Endometrial microvascular endothelial cells (primary cell): ENCODE measurements around a stretch of chr4.

DNA sequence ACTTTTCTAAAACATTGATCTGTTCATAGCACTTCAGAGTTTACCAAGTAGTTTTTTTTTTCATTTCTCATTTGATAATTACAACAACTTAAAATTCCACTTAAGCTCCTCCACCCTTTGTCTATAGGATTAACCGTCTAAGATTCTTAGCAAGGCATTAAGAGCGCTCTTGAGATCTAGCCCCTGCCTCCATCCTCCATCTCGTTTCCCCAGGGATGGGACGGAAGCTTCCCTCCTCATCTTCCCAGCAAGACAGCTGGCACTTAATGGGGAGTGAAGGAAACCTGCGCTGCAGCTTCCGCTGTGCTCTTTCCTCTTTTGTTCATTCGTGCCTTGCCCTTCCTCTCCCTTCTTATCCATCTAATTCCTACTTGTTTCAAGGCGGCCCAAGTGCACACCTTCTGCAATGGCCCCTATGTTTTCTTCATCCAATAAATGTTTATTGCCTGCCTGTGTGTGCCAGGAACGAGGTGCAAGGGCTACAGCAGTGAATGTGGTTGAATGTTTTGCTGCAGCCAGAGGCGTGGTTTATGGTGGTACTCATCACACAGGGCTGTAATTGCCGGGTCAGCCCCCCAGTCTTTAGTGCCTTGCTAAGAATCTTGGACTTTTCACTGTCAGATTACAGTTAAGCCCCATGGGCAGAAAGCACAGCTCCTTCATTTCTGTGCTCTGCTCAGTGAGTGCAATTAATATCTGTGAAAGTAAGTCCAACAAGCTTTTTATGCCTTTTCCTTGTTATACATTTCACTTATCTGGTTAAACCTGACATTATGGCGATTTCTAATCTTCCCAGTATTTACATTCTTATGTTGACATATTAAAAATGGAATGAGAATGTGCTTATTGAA, 67.9 kb downstream of the TAPT1 start:
- RAMPAGE, long total RNA = no peak

DNA sequence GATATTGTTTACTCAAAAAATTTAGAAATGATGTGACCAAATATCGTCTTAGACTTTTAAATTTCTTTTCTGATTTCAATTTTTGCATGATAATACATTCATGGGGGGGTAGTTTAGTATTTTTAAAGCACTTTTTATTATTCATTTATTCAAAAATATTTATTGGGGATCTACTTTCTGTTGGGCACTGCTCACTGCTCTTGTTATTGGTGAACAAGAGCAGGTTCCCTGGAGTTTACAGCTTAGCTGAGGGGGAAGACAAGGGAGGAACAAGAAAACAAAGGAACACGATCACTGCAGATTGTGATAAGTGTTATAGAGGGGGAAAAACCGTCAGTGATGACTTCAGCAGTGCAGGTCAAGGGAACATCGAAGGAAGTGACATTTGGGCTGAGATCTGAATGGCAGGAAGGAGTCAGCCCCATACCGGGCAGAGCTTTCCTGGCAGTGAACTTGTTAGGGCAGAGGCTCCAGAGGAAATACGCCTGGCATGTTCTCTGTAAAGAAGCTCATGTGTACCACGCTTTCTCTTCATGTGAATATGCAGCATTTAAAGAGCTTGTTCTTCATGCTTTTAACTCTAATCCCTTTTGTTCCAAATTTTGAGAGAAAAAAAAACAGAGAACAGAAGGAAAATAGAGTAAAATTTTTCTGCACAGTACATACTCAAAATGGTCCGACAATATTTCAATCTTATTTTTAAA, 78.1 kb downstream of the LDB2 start:
- RAMPAGE, long total RNA = no peak

DNA sequence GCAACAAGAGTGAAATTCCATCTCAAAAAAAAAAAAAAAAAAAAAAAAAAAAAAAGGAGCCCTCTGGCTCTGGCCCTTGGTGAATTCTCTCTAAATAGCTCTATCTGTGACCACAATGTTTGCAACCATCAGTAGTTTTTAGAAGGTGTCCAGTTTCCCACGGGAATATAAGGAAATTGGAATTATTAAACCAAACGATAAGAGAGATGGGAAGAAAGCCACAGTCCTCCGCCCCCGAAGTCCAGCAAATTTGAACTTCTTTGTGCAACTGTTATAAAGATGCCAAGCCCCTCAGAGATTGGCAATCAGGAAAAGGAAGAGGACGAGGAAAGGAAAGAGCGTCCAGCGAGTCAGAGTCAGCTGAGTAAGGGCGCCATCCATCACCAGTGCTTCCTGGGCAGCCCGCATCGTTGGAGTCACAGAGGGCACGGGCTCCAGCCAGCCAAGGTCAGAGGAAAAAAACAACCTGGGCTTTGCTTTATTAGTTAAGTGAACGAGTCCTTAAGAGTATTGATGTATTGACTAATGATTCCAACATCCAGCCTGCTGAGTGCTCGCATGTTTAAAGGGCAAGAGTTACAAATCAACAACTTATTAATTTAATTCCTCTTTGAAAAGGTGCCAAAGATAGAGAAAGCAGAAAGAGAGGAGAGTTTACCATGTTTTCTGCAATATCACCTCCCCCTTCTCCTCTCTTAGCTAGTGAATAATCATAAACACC, 35.7 kb downstream of the LDB2 start:
- RAMPAGE, long total RNA = no peak

DNA sequence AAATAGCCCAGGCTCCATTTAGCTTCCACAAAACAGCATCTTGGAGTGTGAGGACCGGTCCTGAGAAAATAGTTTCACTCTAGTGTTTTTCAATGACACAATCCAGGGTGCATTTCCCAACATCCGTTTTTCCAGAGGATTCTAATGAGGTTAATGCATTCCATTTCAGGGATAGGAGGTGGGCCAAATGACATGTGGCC, 229.8 kb upstream of the LDB2 start:
- RAMPAGE, long total RNA = no peak

GRCh38 chr4:17168508-17169011, 270.1 kb upstream of the LDB2 start:
- RAMPAGE, long total RNA = no peak

DNA sequence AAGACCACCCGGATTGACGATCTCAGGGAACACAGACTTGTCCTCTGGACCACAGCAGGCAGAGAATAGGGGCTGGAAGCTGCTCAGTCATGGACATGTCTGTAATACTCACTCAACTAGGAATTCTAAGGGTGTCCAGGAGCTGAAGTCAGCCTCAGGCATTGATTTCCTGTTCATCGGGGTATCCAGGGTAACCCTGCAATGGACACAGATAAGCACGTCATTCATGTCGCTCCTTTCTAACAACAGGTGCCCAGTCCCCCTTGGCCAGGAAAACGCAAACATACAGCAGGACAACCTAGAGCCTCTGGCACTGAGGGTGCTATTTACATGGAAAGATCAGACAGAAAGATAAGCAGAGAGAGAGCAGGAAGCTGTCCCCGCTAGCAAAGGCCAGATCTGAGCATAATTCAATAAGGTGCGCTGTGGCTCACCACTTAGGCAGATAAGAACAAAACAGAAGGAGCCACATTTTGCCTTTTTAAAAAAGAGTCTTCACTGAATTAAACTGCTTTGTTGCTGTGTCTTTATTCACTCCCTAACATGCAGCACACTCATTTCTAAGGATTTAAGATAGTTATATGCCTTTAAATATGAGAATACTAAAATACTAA, 21.2 kb downstream of the QDPR start:
- RAMPAGE, long total RNA = no peak

GRCh38 chr4:17515281-17515769, 360 bp downstream of the CLRN2 start:
- RAMPAGE, long total RNA = no peak

DNA sequence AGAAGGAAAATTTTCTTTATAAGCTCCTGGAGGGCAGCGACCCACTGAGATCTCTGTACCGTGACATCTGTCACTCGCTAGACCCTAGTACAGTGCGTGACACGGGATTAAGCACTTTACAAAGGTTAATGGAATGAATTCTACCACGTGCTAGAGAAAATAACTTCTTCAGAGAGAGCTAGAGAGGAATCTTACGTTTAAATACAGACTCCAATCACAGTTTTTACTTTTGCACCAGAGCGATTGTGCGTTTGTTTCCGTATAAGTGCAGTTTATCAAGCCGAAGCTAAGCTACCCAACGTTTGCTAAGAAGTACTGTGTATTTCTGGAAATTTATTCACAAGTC, 1.2 kb upstream of the LCORL start:
- RAMPAGE, long total RNA = no peak

GRCh38 chr4:21089918-21090614, 389.8 kb downstream of the PACRGL start:
- RAMPAGE, long total RNA = no peak

DNA sequence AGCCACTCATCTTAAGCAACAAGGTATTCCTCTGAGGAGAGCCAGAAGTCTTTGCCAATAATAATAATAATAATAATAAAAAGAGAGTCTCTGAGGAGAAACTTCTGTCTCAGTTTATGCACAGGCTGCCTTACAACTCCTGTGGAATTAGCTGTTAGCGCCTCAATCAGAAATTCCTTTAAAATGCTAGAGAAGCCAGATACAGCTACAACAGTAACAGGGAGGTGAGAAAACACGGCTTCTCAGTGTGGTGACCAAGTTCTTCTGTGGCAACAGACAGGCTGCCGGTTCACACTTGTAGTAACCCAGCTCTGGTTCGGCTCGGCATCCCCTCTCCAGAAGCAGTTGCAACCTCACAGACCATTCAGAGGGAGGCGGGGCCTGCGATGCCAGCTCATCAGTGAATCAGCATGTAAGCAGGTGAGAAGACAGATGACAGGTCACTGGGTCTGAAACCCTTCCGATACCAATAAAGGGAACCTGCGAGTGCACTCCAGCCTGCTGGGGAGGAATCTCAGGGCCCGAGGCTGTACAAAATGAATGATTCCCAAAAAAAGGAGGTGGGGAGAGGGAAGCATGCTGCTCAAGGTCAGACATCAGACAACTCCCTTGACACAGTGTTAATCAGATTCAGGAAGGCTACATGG, 251.0 kb downstream of the KCNIP4 start:
- RAMPAGE, long total RNA = no peak

DNA sequence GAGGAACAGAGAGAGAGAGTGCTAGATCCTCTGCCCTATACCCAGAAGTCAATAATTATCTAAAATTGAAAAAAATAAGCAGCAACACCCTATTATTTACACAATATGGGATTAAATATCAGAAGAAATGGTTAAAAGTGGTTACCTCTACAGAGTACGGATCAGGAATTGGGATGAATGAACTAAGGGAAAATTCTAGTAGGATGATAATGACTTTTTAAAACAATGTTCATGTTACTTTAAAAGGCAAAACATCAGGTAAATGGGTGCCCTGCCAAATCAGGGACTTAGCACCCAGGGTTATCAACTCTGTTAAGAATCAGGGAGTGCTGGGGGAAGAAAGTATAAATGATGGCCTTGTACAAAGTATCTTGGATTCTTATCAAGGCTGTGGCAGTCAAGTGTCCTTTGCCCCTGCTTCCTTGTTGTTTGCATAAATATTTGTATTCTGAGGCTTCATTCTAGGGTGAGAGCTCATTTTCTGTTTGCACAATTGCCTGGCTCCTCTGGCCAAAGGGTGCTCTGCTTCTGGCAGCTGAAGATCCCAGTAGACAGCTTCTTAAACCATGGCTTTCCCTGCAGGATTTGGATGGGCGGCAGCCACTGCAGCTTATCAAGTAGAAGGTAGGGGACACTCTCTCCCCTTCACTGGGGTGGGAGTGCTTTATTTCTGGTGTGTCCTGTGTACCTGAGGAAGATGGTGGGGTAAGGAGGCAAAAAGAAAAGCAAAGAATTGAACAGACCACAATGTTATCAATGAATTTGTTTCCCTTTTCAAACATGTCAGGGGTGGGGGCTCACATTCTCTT, 176.8 kb upstream of the ADGRA3 start:
- RAMPAGE, long total RNA = no peak

DNA sequence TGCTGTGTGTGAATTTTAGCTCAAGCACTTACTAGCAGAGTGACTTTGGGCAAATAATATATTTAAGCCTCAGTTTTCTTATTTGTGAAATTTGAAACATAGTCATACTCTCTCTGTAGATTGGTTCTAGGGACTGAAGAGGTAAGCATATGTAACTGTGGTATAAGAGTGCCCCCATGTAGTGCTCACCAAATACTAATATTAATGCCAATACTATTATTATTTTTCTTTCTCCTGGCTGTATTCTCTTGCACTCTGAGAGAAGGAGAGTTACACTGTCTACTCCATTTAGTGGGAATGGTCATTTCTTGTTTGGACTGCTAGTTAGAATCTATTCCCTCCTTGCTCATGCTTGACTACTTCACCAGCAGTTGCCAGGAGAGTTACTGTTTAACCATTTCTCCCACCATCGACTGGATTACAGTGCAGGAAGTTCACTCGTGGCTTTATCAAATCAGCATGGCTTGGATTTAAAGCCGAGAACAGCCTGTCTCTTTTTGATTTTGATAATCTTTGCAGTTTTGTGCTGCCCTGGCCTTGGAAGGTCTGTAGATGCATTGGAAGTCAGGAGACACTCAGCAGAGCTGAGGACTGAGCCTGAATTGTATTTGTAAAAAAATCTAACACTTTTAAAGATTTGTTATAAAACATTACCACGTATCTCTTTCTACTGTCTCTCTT, 180.0 kb upstream of the ADGRA3 start:
- RAMPAGE, long total RNA = no peak

GRCh38 chr4:22727894-22728179, 212.0 kb upstream of the ADGRA3 start:
- RAMPAGE, long total RNA = no peak

DNA sequence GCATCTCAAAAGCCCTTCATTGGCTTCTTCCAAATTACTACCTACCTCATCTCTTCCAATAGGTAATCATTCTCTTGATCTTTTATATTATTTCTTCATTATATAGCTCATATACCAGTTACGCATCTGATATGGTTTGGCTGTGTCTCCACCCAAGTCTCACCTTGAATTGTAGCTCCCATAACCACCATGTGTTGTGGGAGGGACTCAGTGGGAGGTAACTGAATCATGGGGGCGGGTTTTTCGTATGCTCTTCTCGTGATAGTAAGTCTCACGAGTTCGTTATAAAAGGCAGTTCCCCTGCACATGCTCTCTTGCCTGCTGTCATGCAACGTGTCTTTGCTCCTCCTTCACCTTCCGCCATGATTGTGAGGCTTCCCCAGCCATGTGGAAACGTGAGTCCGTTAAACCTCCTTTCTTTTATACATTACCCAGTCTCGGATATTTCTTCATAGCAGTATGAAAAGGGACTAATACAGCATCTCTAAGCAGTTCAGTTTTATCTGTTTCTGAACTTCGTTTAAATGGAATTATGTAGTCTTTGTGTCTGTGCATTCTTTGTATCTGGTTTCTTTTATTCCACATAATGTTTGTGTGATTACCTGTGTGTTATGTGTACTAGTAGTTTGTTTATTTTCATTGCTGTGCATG, 481.5 kb upstream of the ADGRA3 start:
- RAMPAGE, long total RNA = no peak

DNA sequence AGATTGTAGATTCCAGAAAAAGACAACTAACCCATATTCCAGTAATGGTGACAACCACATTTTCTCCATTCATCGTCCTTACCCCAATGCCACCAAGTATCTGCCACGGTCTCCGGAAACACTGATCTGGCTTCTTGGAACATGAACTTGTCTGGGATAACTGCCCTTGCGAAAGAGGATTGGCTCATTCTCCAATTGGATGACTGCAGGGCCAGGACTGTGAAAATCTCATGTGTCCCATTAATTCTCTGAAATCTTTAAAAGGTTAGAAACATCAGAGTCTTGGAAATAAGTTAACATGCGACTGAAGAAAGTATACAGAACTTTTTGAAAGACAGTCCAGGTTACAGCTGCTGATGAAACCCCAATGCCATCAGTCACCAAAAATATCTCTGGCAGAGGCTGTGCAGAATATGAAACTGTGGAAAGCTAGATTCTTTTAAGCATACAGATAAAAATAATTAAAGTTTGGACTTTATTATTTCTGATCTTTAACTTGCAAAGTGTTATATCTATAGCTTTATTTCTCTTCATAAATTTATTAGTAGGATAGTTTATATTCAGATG, 496.9 kb downstream of the PPARGC1A start:
- RAMPAGE, long total RNA = no peak

GRCh38 chr4:23414163-23414569, 475.7 kb downstream of the PPARGC1A start:
- RAMPAGE, long total RNA = no peak

DNA sequence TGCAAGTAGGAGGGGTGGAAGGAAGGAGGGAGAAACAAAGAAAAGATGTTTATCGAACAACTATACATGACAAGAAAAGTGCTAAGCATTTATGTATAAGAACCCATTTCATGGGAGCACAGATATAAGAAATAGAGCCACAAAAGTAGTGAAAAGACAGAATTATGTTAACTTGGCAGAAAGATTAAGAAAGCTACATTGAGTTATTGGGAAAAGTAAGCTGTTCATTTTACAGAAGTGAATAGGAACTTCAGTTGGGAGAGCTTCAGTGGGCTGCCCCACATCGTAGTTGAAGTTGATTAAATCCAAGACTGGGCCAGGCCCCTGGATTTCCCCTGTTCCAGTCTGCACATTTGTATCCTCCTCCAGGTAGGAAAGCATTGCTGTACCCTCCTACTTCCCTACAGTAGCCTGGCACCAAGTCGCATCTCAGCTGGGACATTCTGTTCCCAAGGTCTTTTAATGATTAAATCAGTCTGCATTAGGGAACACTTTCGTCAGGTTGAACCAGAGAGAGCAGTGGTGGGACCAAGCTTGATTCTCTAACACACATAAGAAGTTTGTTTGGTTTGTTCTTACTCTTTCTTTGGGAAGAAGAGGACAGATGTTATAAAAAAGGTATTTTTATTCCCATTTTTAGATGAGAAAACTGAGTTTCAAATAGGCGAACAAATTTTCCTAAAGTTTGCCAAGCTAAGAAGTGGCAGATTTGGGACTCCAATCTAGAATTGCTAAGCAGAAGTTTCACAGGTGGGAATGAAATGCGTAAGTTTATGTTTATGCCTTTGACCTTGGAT, 165.8 kb upstream of the PPARGC1A start:
- RAMPAGE, long total RNA = no peak

DNA sequence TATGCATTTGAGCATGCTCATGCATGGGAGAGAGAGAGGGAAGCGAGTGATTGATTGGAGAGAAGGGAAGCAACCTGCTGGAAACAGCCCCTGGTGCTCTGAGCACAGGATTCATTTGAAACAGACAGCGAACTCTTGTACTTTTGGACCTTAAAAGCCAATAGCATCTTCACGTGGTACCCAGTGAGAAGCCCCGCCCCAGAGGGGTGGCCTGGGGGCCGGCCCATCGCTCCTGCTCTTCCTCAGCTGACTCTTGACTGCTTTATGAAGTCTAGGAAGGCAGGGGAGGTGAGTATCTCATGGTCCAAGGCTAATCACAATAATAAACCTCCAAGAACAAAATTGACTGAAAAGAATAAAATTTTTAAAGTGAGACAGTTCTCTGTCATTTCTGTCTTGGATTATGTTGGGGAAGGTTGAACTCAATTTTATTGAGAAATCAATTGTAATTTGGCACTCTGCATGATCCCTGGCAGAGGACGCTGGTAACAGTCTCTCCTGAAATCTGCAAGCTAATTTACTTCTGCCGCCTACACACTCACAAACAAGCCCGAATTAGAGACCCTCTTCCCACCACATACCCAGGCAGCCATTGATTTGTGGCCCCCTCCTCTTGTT, 168.2 kb upstream of the PPARGC1A start:
- RAMPAGE, long total RNA = no peak

GRCh38 chr4:24819694-24820179, 24.4 kb downstream of the SOD3 start:
- RAMPAGE, long total RNA = no peak

DNA sequence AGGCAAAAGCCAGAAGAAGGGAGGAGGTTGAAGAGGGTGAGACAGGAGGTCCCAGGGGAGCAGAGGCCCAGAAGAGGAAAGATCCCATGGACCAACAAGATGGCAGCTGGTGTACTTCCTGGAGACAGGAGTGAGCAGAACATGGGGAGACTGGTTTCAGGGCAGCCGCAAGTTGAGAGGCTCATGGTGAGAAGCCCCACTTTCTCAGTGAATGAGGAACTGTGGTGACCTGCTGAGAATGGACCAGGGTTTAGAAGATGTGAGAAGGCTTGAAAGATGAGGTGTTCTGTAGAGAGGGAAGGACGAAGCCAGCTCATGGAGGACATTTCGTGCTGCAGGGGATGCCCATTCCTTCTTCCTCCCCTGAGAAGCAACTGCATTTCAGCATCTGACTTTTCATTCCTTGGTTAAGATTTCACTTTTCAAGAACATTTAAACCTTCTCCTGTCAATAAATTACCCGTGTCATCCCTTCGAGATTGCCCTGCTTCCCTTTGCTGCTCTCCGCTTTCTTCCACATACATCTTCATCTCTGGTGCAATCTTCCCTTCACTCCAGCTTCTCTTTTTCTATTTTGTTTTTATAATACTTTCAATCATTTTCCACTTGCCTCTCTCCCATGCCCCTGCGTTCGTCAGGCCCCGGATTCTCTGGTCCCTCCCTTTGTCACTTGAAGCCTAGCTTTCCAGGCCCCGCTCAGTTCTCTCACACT, 34.7 kb downstream of the SOD3 start:
- RAMPAGE, long total RNA = no peak